Hair follicular keratinocyte (primary cell): ENCODE data around the gene ABI3BP.

- RAMPAGE, long total RNA = no peak
Observed at GRCh38 chr3:97991242-97991688, 19.0 kb upstream of the RIOX2 start.

- RAMPAGE, long total RNA = no peak
Observed at GRCh38 chr3:98525418-98525923, 2.8 kb upstream of the CLDND1 start.

GRCh38 chr3:98754453-98754816 lies 8.7 kb upstream of the ST3GAL6 start:
- RAMPAGE, long total RNA = no peak

- RAMPAGE, long total RNA = no peak
Observed at GRCh38 chr3:98811156-98811454, 48.0 kb downstream of the ST3GAL6 start.

GRCh38 chr3:98819146-98819470 lies 56.0 kb downstream of the ST3GAL6 start:
- RAMPAGE, long total RNA = no peak

- RAMPAGE, long total RNA = no peak
Observed at GRCh38 chr3:99503115-99503617, 135.2 kb upstream of the COL8A1 start.

DNA sequence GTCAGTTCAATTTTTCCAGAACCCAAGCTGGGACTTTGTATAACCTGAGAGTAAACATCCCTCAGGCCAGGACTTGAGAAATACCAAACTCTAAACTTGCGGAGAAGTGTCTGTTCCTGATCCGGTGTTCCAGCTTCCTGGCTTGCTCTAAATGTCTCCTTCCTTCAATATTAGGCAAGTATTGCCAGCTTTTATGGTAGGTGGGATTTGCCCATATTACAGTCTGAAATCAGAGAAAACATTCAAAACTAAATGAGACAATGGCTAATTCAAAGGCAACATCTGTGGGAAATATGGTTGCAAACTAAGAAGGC lies 88.4 kb upstream of the COL8A1 start:
- RAMPAGE, long total RNA = no peak

- RAMPAGE, long total RNA = no peak
Observed at GRCh38 chr3:99635269-99635701, 3.1 kb upstream of the COL8A1 start.

DNA sequence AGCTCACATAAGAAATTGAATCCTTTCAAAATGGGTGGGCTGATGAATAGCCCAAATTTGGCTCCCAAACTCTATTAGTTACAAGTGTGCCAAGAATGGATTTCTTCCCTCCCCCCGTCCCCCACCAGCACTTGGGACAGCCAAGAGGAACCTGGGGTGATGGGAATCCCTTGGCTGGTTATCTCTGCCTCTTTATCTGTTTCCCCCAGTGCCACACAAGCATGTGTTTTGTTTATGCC lies 28.3 kb downstream of the CMSS1 start:
- RAMPAGE, long total RNA = no peak

GRCh38 chr3:99875544-99875939 lies 57.9 kb downstream of the CMSS1 start:
- RAMPAGE, long total RNA = no peak

DNA sequence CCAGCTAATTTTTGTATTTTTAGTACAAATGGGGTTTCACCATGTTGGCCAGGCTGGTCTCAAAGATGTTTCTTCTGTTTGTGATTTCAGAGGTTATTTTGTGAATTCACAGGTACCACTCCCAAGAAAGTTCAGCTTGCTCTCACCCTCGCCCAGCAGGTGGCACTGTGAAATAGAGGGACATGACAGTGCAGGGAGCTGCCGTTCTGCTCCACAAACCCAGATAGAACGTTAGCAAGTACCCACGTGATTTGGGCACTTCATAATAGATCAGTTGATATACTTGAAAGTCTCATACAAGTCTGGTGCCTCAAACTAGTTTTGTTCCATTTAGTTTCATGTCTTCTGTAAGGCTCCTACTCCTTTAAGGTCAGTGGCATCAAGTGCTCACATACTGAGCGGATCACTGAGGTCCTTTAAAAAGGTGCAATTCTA lies 45.5 kb downstream of the FILIP1L start:
- RAMPAGE, long total RNA = no peak

DNA sequence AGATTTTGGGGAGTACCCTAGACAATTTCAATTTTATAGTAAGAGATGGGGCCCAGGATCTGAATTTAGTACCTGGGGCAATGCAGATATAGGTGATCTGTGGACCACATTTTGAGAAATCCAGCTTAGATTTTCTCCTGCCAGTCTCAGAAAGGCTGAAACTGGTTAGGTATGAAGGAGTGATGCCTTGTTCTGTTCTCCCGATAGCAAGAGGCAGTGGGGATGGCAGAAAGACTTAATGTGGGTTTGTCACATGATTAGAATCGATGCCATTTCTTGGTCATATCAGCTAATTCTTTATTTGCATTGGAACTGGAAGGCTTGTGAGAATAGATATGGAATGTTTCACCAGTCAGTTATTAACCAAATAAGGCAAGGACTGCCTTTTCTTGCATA lies 33.9 kb downstream of the FILIP1L start:
- RAMPAGE, long total RNA = no peak

GRCh38 chr3:100401662-100402300 lies 442 bp downstream of the LNP1 start:
- RAMPAGE, long total RNA = no peak

GRCh38 chr3:100500245-100500711 lies 7.9 kb downstream of the TMEM45A start:
- RAMPAGE, long total RNA = no peak

- RAMPAGE, long total RNA = no peak
Observed at GRCh38 chr3:100521328-100522106, 29.1 kb downstream of the TMEM45A start.

- RAMPAGE, long total RNA = no peak
Observed at GRCh38 chr3:100525544-100526325, 33.3 kb downstream of the TMEM45A start.

GRCh38 chr3:100561487-100562158 lies 47.8 kb upstream of the ADGRG7 start:
- RAMPAGE, long total RNA = no peak

DNA sequence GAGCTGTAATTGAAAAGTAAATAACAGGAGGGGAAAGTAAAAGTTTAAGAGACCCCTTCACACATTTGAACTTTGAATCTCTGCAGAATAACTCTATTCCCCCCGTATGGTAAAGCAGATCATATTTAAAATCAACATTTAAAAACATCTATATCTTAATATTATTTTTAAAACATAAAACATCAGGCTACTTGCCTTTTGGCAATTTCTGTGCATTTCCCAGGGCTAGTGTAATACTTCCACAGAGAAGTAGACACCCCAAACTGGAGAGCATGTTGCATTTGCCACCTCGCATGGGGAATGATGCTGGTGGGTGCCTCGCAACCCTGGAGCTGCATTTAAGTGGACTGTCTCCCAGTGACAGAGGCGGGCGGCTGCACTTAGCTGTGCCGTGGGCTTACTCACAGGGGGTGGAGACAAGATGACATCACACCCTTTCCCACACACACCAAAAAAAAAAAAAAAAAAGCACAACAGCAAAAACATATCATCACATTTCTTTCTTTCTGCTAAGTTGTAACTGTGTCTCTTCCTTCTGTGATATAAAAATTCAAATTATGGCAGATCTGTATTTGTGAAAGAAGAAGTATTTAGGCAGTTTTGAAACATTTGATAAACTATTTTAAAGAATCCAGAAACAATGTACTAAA lies at the start of gene ABI3BP:
TSS of gene ABI3BP (minus strand) at position 311 of the 650 bp plus-strand sequence.
- RAMPAGE, long total RNA = no peak

DNA sequence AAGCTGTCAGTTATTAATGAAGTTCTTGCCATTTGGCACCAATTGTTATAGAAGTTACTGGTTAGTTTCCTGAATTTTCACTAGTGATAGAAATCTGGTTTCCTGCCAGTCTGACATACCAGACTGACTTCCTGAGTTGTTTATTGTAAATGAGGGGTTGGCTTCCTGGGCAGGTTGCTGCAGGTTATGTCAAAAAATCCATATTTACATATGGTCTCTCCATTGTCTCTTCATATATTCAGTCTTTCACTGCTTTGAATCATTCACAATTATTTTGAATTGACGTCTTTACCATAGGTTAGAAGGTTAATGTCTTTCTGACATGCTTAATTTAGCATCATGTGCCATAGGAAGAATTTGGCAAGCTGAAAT lies 8.4 kb upstream of the SENP7 start:
- RAMPAGE, long total RNA = no peak

- RAMPAGE, long total RNA = no peak
Observed at GRCh38 chr3:101691958-101692356, 5.4 kb upstream of the RPL24 start.